ENCODE results near the gene TMEM25.

DNA sequence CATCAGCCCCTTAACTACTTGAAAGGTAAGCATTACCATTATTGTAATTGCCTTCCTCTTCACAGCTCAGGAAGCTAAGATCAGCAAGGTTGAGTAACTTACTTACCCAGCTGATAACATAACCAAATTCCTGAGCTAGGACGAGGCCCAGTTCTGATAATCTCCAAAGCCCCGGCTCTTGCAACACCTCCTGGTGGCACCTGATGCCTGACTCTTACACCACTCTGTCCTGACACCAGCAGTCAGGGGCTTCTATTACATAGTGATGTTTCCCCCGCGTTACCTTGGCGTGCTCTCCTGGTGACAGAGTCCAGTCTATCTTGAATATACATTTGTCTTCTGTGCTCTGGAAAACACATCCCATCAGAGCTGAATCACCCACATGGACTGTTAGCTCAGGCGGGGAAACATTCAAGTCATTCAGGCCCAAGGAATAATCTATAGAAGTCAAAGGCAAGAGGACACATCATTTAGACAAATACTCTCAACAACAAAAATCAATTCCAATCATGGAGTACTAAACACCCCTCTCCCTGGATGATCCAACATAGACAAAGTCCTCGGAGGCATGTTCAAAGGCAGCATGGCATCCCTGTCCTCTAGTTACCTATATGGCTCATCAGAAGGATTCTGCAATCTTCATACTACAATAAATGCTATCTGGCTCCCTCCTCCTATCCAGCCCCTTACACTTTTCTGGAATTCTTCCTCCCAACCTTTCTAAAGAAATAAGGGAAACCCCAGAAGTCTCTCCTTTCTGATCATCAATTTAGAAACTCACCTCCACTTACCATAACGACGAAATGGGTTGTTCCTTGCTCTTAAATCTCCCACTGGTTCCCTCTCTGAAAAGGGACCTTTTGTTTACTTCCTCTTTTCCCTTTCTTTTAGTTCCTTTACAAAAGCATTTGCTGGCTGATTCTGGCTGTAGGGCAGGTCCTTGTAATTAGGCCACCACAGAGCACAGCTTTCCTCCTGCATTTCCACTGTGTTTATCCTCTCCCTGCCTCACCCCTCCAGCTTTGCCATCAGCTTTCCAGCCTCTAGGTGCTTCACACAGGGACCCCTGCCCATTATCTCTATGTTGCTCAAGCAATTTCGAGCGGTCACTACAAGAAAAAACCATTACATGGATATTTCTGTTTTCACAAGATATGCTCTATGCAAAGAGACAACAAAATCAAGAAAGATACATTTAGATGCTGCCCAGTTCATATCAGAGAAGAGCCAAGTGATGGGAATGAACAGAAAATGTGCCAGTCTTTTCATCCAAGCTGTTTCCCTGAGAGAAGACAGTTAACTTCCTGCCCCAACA is 12.2 kb downstream of the JAML start:
- PRO-cap, 3 experiments = peak in 1 of 3 experiments; most common plus-strand start position 1,025 of the sequence (in 1); most common minus-strand start position 847 of the sequence (in 1)
- RAMPAGE, long total RNA = no peak

- PRO-cap, 3 experiments = no peak in any of the 3 experiments
- RAMPAGE, long total RNA = no peak
Observed at GRCh38 chr11:118213672-118214332, 11.0 kb downstream of the JAML start.

DNA sequence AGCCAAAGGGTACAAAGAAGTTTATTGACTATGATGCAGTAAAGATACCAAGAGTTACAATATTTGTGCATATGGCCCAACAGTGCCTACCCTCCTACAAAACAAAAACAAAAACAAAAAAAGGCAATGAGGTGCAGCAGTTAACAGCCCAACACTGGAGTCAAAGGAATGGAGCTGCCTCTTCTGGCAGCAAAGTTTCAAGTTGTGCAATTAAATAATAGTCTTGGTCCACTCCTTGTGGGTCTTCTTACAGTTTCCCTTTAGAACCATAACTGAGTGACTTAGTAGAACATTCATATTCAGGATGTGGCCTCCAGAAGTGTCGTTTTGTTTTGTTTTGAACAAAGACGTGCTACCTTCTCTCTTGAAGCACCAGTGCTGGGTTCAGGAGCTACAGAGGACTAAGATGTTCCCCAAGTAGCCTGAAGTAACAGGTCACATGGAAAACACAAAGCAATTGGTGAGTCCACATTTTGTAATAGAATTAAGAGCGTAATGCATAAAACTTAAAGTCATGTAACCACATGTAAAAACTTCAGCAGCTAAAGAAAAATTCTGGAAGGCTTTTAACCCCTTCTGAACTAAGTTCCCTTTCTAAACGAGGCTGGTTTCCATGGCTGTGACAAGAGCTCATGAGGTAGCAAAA is 2.0 kb upstream of the JAML start:
- PRO-cap, 3 experiments = no peak in any of the 3 experiments
- RAMPAGE, long total RNA = no peak

DNA sequence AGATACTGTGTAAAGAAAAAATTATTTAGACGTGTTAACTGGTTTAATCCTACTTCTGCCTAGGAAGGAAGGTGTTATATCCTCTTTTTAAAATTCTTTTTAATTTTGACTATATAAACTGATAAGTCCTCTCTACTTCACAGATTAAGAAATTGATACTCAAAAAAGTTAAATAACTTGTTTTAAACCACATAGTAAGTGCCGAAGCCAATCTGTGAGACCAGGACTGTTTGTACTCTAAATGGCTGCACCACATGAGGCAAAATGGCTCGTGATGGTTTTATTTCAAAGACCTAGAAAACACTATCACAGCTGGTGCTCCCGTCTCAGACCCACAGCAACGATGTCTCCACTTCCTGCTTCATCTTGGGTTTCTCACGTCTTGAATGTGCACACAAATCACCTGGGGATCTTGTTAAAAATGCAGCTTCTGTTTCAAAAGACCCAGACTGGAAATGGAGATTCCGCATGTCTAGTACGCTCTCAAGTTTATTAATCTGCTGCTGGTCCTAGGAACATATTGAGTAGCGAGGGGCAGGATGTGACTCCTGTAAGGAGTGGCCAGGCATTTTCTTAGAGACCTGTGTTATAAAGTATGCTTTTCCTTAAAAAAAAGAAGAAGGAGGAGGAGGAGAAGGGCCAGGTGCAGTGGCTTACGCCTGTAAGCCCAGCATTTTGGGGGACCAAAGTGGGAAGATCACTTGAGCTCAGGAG is 1.2 kb downstream of the CD3E start:
- PRO-cap, 3 experiments = no peak in any of the 3 experiments
- RAMPAGE, long total RNA = no peak

DNA sequence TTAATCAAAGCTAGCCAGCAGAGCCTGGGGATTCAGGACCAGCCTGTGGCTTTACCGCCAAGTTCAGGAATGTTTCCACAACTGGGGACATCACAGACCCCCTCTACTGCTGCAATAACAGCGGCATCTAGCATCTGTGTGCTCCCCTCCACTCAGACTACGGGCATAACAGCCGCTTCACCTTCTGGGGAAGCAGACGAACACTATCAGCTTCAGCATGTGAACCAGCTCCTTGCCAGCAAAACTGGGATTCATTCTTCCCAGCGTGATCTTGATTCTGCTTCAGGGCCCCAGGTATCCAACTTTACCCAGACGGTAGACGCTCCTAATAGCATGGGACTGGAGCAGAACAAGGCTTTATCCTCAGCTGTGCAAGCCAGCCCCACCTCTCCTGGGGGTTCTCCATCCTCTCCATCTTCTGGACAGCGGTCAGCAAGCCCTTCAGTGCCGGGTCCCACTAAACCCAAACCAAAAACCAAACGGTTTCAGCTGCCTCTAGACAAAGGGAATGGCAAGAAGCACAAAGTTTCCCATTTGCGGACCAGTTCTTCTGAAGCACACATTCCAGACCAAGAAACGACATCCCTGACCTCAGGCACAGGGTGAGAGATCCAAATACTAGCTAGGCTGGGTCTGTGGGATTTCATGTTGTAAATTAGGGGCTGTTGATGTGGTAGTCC is 21.1 kb upstream of the TTC36 start:
- PRO-cap, 3 experiments = no peak in any of the 3 experiments
- RAMPAGE, long total RNA = no peak

DNA sequence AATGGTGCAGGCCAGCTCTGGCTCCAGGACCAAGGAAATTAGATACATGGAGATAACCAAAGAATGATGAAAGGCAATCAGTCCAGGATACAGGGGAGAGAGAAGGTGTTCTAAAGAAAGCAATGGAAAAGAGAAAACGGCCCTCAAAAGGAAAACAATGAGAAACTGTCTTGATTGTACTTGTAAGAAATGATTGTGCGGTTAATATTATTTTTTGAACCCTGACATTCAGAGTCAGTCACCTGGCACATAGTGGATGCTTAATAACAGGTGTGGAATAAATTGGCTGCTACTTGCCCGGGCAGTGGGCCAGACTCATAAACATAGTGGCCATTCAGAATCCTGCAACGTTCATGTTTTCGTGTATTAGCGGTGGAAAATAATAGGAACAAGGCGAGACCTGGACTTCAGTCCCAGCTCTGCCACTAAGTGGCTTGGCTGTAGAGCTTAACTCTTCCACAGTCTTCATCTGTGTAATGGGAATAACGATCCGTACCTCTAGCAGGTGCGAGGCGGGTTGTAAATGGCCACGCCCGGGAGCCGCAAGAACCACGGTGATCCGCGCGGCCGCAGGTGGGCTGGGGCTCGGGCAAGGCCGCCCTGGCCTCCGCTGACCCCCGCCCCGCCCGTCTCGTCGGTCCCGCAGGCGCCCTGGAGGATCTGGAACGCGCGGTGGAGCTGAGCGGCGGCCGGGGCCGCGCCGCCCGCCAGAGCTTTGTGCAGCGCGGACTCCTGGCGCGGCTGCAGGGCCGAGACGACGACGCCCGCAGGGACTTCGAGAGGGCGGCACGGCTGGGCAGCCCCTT is 781 bp upstream of the TMEM25 start:
- PRO-cap, 3 experiments = peak in 2 of 3 experiments; most common plus-strand start position 663 of the sequence (in 2); most common minus-strand start position 654 of the sequence (in 1)
- RAMPAGE, long total RNA = no peak

DNA sequence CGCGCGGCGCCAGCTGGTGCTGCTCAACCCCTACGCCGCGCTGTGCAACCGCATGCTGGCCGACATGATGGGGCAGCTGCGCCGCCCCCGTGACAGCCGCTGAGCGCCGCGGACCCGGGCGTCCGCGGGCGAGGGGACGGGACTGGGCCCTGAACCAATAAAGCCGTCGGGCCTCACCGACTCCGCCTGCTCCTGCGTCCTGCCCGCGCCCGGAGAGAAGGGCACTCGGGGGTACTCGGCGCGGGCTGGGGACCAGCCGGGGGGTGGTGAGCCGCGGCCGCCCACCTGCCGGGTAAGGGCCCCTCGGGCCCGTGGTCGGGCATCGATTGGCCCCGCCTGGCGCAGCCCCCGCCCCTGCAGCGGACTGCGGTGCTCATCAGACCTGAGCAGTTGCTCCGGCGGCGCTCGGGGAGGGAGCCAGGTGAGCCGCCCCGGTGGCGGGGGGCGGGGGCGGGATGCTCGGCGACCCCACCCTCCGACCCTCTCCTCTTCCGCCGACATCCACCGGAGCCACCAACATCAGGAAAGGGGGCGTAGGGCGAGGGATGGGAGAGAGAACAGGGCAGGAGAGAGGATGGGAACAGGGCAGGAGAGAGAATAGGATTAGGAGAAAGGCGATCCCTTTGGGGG is at the start of gene TMEM25:
TMEM25 (plus strand) TSS at position 379 of the 630 bp plus-strand sequence.
- PRO-cap, 3 experiments = peak in 3 of 3 experiments; most common plus-strand start position 389 of the sequence (in 3); most common minus-strand start position 59 of the sequence (in 1)
- RAMPAGE, long total RNA = no peak

- PRO-cap, 3 experiments = no peak in any of the 3 experiments
- RAMPAGE, long total RNA = no peak
Observed at GRCh38 chr11:118532692-118533408, 1.9 kb downstream of the TMEM25 start.

- PRO-cap, 3 experiments = no peak in any of the 3 experiments
- RAMPAGE, long total RNA = no peak
Observed at GRCh38 chr11:118571549-118572140, 564 bp upstream of the ARCN1 start.

- PRO-cap, 3 experiments = no peak in any of the 3 experiments
- RAMPAGE, long total RNA = no peak
Observed at GRCh38 chr11:118606113-118606548, 1.3 kb upstream of the PHLDB1 start.

GRCh38 chr11:118622839-118623434 is 15.5 kb downstream of the PHLDB1 start:
- PRO-cap, 3 experiments = peak in 1 of 3 experiments; most common minus-strand start chr11:118623135 (in 1)
- RAMPAGE, long total RNA = no peak

- PRO-cap, 3 experiments = peak in 1 of 3 experiments; most common plus-strand start chr11:118659760 (in 1)
- RAMPAGE, long total RNA = no peak
Observed at GRCh38 chr11:118659240-118660048, 20.0 kb downstream of the TREH start.

- PRO-cap, 3 experiments = no peak in any of the 3 experiments
- RAMPAGE, long total RNA = no peak
Observed at GRCh38 chr11:118747347-118748014, 43.5 kb downstream of the DDX6 start.

DNA sequence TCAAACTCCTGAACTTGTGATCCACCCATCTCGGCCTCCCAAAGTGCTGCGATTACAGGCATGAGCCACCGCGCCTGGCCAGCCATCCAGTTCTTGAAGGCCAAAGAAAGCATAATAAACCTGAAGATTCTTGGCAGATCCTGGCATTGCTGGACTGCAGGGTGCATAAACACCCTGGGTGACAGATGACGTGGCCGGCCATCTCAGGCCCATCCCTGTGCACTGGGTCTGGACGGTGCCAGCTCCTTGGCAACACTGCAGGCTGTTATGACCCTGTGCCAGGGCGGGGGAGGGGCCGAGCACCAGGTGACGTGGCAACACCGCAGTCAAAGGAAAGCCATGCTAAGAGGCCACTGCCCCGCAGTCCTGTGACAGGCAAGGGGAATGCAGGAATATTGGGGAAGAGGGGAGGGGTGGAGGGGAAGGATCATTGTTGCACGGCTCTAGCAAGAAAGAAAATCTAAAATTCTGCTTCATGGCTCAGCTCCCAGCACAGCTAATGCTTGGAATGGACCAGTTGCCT is 29.4 kb upstream of the DDX6 start:
- PRO-cap, 3 experiments = peak in 2 of 3 experiments; most common plus-strand start position 317 of the sequence (in 2)
- RAMPAGE, long total RNA = no peak

- PRO-cap, 3 experiments = no peak in any of the 3 experiments
- RAMPAGE, long total RNA = no peak
Observed at GRCh38 chr11:118834441-118834868, 43.5 kb upstream of the DDX6 start.

DNA sequence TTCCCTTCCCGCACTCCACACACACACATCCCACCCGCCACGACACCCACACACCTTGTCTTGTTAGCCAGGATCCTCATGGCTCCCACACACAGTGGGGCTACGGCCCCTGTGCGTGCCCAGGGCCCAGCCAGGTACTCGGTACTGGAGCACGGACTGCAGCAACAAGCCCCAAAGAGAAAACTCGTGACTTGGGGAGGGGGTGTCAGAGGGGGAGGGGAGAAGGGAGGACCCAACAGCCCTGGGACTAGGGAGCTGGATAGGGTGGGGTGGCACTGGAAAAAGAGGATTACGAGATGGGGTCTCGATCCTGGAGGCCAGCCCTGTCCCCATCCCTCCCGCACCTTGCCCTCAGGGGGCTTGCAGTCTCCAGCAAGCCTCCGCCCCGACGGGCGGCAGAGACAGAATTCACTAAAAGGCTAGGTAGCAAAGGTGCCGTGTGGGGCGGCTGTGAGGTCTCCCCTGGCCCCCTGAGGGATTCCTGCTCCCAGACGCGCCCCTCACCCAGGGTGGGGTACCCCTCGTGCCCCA is 15.8 kb downstream of the BCL9L start:
- PRO-cap, 3 experiments = no peak in any of the 3 experiments
- RAMPAGE, long total RNA = no peak

DNA sequence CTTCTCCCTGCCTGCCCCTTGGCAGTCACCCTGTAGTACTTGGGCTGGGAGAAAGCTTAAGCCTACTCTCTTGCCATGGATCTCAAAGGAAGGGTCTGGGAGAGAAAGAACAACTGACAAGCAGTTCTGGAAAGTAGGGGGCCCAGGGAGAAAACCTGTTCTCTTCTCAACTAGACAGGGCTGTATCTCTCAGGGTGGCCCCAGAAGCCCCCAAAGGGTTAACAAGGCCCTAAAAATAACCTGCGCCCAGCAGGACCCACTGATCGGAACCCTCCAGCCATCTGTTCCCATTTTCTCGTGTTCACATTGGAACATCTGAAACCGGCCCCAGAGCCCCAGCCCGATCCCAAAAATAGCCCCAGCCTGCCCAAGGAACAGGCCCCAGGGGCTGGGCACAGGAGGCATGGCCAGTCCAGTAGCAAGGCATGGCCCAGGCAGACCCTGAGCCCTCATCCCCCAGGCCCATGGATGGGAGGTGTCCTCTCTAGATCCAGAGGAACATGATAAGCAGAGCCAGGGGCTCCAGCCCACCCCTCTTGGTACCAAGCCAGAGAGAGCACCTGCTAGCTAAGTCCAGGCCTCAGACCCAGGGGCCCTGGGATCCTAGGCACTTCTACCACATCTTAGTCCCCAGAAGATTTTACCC is 9.9 kb downstream of the BCL9L start:
- PRO-cap, 3 experiments = peak in 1 of 3 experiments; most common plus-strand start position 410 of the sequence (in 1); most common minus-strand start position 286 of the sequence (in 1)
- RAMPAGE, long total RNA = no peak

- PRO-cap, 3 experiments = no peak in any of the 3 experiments
- RAMPAGE, long total RNA = no peak
Observed at GRCh38 chr11:118916346-118917297, 9.1 kb downstream of the BCL9L start.

GRCh38 chr11:119015944-119016840 is 2.0 kb downstream of the RPS25 start:
- PRO-cap, 3 experiments = no peak in any of the 3 experiments
- RAMPAGE, long total RNA = no peak

- PRO-cap, 3 experiments = no peak in any of the 3 experiments
- RAMPAGE, long total RNA = no peak
Observed at GRCh38 chr11:119050834-119051394, 6.1 kb downstream of the HYOU1 start.